HTERT-HM (cell line): ENCODE results near the genes CKMT2 and ACOT12.

GRCh38 chr5:80958437-80958890, 1.7 kb upstream of the RASGRF2 start:
- RRBS: no CpG with 5 or more reads among the region's 3 CpGs

DNA sequence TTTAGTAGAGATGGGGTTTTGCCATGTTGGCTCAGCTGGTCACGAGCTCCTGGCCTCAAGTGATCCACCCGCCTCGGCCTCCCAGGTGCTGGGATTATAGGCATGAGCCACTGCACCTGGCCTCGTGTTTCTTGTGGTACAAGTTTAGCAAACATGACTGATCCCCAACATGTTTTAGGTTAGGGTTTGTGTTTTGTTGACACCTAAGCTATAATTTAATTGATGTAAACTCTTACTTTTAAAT, 24.0 kb downstream of the RASGRF2 start:
- RRBS: no CpG with 5 or more reads among the region's 4 CpGs

GRCh38 chr5:81187809-81188449, 45.2 kb upstream of the CKMT2 start:
- RRBS: no CpG with 5 or more reads among the region's 9 CpGs

DNA sequence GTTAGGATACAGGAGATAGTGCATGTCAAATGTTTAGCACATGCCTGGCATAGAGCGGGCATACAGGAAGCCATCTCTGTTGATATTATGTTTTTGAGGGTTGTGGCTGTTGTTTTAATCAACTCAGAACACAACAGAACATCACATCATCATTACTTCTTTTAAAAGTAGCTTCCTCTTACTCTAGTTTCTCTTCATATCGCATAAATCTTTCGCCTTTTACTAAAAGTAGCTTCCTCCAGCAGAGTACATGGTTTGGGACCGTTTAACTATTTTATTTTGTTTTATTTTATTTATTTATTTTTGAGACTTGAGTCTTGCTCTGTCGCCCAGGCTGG, 27.7 kb upstream of the CKMT2 start:
- RRBS: no CpG with 5 or more reads among the region's 5 CpGs

DNA sequence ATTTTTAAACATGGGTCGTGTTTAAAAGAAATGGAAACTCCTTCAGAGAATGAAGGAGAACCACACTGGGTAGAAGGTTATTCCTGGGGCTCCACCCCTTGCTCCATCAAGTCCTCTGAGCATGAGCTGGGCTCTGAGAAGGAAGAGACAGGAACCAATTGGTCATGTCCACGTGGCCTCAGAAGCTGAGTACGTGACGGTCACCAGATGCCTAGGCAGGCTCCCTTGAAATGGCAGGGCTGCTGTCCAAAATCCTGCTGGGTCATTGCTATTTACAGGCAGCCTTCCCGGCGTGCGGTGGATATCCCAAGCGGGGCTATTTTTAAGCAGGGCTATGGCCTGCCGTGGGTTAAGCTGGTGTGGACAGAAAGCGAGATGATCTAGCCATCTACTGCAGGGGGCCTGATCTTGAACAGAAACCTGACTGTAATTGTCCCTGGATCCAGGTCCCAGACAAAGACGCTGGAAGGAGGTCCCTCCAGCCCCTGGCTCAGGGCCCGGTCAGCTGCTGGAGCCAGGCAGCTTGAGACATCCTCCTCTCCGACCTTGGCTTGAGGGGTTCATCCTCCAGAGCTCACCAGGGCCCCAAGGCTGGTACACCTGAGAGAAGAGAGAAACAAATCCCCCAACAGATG, 586 bp upstream of the CKMT2 start:
- RRBS: no CpG with 5 or more reads among the region's 13 CpGs

- RRBS: 41% methylated on average over 13 of the region's 29 CpGs
Observed at GRCh38 chr5:81233054-81233692, at the start of gene CKMT2. Gene CKMT2, plus strand, starts transcription at chr5:81233322.

GRCh38 chr5:81235809-81236588, 2.9 kb downstream of the CKMT2 start:
- RRBS: no CpG with 5 or more reads among the region's 6 CpGs

DNA sequence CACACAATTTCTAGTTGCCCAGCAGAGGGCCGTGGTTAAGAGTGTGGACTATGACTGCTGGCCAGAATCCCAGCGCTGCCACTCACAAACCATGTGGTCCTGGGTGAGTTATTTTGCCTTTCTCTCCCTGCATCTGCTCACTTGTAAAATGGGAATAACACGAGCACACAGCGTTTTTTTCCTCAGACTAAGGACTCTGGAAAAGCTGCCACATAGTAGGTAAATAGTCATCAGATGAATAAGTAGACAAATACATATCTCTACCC, 6.6 kb downstream of the CKMT2 start:
- RRBS: no CpG with 5 or more reads among the region's 4 CpGs

- RRBS: no CpG with 5 or more reads among the region's 4 CpGs
Observed at GRCh38 chr5:81251966-81252316, 18.8 kb downstream of the CKMT2 start.

DNA sequence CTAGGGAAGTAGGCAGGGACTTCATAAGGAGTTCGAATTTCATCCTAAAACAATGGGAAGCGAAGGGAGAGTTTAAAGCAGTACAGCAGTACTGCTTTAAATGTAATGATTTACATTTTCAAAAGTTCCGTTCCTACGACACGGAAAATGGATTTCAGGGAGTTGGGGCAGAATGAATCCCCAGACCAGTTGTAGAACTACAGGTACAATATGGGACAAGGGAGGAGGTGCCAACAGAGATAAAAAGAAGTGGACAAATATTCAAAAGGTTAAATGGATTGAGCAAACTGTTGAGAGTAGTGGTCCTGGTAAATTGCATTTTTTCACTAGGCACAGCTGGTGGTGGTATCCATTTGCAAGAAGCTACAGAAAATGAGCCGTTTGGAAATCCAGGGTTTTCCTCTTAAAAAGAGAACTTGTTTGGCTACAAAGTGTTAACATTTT, 641 bp upstream of the ZCCHC9 start:
- RRBS: no CpG with 5 or more reads among the region's 6 CpGs

- RRBS: 5% methylated on average over 17 of the region's 79 CpGs
Observed at GRCh38 chr5:81393385-81394493, at the start of gene ACOT12. Gene ACOT12, minus strand, starts transcription at chr5:81394134.

- RRBS: no CpG with 5 or more reads among the region's 1 CpG
Observed at GRCh38 chr5:81607995-81608580, 142.8 kb downstream of the SSBP2 start.

DNA sequence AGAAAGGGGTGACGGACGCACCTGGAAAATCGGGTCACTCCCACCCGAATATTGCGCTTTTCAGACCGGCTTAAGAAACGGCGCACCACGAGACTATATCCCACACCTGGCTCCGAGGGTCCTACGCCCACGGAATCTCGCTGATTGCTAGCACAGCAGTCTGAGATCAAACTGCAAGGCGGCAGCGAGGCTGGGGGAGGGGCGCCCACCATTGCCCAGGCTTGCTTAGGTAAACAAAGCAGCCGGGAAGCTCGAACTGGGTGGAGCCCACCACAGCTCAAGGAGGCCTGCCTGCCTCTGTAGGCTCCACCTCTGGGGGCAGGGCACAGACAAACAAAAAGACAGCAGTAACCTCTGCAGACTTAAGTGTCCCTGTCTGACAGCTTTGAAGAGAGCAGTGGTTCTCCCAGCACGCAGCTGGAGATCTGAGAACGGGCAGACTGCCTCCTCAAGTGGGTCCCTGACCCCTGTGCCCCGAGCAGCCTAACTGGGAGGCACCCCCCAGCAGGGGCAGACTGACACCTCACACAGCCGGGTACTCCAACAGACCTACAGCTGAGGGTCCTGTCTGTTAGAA, 134.5 kb downstream of the SSBP2 start:
- RRBS: no CpG with 5 or more reads among the region's 22 CpGs

DNA sequence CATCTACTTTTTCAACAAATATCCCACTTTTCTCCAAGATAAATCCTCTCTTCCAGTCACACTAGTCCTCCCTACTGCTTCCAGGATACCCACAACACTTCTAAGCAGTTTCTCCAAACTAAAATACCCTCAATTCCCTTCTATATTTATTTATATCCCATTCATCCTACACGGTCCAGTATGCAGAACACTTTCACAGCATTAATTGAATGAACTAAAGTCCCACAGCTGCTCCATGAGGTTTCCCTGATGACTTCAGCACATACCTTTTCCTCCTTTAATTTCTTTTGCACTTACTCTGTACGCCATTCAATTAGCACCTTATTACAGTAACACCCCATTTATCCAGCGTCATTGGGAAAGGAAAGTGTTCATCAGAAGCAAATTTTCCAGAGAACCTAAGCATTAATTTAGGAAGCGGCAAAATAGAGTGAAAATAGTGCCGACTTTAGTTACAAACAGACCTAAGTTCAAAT, 24.2 kb downstream of the SSBP2 start:
- RRBS: no CpG with 5 or more reads among the region's 5 CpGs

GRCh38 chr5:81778481-81779418, 27.9 kb upstream of the SSBP2 start:
- RRBS: no CpG with 5 or more reads among the region's 7 CpGs

DNA sequence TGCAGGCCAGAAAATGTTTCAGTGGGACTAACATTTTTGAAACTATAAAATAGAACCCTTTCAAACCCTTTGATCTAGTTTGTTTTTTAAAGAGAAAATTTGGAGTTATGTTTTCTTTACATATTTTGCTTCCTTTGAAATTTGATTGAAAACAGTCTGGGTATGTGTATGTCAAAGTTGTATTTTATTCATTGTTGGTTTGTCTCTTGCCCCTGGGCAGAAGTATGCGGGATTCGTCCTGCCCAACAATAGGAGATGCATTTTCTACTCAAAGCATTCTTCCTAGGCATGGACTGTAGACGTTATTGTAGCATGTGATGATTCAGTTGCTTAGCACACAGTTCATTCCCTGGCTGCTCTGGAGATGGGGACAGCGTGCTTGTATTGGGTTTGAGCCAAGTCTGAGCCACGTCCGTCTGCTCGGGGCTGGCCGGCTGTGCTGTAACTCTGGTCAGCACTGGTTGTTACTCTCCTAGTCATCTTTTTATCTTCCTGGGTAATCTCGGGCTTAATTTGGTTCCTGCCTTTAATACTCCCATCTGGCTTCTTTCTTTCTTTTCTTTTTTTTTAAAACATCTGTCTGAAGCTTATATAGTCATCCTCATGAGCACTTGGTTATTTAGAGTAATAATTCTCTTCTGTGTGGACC, 118.6 kb upstream of the RPS23 start:
- RRBS: no CpG with 5 or more reads among the region's 9 CpGs

- RRBS: no CpG with 5 or more reads among the region's 3 CpGs
Observed at GRCh38 chr5:83055399-83056164, 21.6 kb downstream of the TMEM167A start.

DNA sequence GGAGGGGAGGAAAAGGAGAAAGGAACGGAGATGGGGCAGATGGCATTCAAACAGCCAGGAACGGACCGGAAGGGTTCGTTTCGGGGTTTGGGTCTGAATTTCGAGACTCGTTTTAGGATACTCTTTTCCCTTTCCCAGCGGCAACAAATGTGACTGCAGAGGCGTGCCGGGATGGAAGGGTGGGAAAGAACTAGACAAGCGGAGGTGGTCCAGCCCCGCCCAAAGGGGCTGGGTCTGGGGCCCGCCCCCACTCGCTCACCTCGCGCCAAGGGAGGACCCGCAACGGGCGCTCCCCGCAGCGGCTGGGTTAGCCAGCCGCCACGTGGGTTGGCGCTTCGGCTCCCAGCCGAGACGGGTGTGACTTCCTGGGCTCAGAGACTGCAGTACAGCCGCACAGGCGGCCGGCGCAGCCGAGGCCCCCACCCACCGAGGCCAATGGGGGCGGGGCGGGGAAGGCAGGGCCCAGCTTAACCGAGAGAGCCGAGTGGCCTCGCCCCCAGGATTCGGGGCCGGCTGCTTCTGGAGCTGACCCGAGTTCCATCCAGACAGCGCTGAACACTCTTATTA, 2.8 kb downstream of the VCAN start:
- RRBS: 1% methylated on average over 14 of the region's 42 CpGs

GRCh38 chr5:83475363-83476049, 4.0 kb downstream of the VCAN start:
- RRBS: no CpG with 5 or more reads among the region's 6 CpGs